ENCODE results near the genes LGALS9C, SLC5A10 and GRAP.

GRCh38 chr17:18476593-18477189 lies at the start of gene LGALS9C:
Gene LGALS9C, plus strand, starts transcription at chr17:18476789.
- RRBS = no CpG with 5 or more reads among the region's 7 CpGs

GRCh38 chr17:18718659-18719264 lies 25.1 kb upstream of the FBXW10 start:
- RRBS = no CpG with 5 or more reads among the region's 6 CpGs

DNA sequence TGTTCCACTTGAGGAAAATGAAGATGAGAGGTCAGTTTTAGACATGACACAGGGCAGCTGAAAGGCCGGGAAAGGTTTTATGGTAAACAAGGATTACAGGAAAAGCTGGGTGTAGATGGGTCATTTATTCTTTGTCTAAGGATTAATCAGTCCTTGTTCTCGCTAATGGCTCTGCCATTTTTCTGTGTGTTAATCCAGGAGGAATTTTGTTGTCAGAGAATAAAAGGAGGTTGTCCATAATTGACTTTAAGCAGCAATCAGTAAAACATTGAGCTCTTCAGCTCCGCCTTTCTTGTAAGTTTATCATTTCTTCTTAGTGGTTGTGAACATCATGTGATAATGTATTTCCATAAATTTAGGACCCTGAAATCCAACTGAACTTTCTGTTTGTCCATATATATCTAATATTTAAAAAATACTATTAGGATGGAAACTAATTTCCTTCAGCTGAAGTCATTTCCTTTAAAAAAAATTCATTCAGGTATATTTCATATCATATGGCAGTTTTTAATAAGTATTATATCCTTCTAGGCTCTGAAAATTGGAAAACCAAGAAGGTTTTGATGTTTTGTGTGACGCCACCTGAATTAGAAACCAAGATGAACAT lies 7.4 kb downstream of the PRPSAP2 start:
- RRBS = no CpG with 5 or more reads among the region's 4 CpGs

- RRBS = no CpG with 5 or more reads among the region's 14 CpGs
Observed at GRCh38 chr17:18951908-18952439, at the start of gene SLC5A10. Gene SLC5A10, plus strand, starts transcription at chr17:18952165.

DNA sequence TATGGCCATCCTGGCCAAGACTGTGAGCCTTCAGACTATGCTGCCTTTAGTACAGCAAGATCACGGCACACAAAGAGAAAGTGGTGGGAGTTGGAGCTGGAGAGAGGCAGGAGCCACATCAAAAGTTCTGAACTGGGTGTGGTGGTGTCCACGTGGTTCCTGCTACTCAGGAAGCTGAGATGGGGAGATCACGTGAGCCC lies 3.6 kb downstream of the SLC5A10 start:
- RRBS = no CpG with 5 or more reads among the region's 3 CpGs

- RRBS = no CpG with 5 or more reads among the region's 12 CpGs
Observed at GRCh38 chr17:19046777-19047237, at the start of gene GRAP. Gene GRAP, minus strand, starts transcription at chr17:19046957.

GRCh38 chr17:19062123-19062738 lies 15.5 kb upstream of the GRAP start:
- RRBS = no CpG with 5 or more reads among the region's 45 CpGs

GRCh38 chr17:19250784-19251390 lies 13.7 kb downstream of the EPN2 start:
- RRBS = no CpG with 5 or more reads among the region's 1 CpG

- RRBS = no CpG with 5 or more reads among the region's 11 CpGs
Observed at GRCh38 chr17:19301526-19302259, 60.8 kb downstream of the B9D1 start.

DNA sequence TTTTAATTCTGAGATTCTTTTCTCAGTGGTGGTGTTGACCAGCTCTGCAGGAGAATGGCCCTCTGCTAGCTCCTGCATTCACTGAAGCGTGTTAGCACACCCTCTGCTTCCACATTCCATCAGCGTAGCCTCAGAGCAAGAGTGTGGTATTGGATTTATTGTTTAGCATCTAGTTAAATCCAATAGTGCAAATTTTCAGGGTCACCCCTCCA lies 45.8 kb downstream of the B9D1 start:
- RRBS = no CpG with 5 or more reads among the region's 2 CpGs

DNA sequence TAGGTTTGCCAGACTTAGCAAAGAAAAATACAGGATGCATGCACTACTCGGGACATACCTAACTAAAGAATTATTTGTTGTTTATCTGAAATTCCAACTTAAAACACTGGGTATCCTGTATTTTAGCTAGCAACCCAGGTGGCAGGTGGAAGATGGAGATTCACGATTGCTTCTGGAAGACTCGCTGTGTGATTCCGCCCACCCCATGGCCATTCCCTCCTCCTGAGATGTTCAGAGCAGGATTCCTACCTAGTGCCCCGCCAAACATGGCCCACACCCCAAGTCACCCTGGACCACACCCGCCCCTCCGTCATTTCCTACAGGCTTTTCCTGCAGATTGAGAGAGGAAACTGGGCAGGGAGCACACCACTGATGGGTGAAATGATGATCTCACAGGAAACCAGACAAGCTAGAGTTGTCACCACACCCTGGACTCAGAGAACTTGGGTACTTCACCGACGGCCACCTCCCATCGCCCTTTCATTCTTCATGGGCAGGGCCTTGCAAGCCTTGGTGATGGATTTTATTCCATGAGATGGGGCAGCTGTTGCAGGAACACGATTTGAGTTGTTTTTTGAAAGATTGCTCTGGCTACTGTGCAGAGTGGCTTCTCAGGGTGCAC lies 7.2 kb upstream of the B9D1 start:
- RRBS = no CpG with 5 or more reads among the region's 11 CpGs

DNA sequence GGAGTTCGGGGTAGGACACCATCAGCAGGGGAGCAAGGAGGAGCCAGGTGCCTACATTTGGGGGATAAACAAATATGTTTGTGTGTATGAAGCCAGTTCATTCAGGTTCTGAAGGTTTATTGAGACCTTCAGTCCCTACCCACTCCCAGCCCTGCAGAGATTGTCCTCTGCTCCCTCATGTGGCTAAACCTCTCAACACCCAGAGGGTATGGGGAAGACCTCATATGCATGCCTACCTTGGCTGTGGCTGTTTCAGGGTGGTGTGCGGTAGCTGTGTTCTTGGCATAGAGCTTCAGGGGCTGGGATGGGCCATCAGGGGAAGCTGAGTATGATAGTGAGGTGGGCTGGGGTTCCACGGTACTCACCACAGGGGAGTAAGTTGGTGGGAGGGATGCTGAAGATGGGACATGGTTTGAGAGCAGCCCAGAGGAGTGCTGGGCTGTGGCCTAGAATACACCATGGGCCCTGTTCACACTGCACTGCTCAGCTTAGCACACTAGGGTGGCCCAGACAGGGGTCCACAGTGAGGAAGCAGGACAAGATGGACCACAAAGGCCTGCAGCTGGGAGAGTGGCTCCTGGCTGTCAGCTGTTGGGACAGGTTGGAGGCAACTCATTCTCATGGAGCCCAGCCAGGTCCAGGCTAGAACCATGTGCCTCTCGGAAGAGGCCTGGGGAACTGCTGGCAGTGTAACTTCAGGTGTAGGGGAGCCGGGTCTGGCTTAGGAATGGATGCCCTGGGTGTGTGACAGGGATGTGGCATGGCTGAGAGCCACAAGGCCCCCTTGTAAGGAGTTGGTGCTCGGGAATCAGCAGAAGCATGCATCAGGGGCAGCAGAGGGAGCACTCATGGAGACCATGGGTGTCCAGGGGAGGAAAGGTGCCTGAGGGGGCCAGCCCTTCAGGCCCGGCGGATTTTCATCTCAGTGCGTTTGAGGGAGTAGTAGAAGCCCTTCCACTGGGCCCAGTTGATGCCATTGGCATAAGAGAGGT lies 3.1 kb downstream of the MFAP4 start:
- RRBS = no CpG with 5 or more reads among the region's 9 CpGs

- RRBS = no CpG with 5 or more reads among the region's 2 CpGs
Observed at GRCh38 chr17:19398233-19398886, 11.4 kb upstream of the MFAP4 start.

- RRBS = no CpG with 5 or more reads among the region's 10 CpGs
Observed at GRCh38 chr17:19448370-19449477, 37.7 kb downstream of the RNF112 start.

GRCh38 chr17:19457665-19458353 lies 46.8 kb downstream of the RNF112 start:
- RRBS = no CpG with 5 or more reads among the region's 8 CpGs

GRCh38 chr17:19494896-19495539 lies 38.6 kb upstream of the SLC47A1 start:
- RRBS = 96% methylated on average over 6 of the region's 30 CpGs

- RRBS = 0% methylated on average over 2 of the region's 22 CpGs
Observed at GRCh38 chr17:19508349-19508724, 25.3 kb upstream of the SLC47A1 start.

DNA sequence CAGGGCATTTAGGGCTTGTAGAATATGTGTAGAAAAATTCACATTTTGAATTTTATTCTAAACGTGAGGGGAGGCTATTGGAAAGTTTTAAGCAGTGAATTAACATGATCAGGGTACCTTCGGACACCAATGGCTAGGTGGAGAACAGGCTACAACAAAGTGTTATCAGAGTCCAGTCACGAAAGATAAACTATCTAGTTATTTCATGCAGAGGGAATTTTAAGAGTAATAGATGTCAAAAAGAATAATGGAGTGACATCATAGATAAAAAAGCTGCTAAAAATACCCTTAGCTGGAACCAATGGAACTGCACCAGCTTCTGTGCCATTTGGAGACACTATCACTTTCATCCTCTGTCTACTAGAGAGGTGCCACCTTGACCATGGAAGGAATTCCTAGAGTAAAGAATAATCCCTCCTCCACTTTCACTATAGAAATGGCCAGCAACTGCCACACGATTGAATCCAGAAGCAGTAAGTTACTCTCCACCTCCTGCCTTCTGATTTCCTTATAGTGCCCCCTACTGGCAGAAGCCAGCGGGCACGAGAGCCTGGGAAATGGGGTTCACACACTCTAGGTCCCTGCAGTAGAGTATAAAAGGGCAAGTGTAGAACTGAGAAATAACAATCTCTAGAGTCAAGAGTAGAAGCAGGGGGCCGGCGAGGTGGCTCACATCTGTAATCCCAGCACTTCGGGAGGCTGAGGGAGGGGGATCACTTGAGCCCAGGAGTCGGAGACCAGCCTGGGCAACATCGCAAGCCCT lies 2.8 kb upstream of the ALDH3A2 start:
- RRBS = no CpG with 5 or more reads among the region's 11 CpGs

DNA sequence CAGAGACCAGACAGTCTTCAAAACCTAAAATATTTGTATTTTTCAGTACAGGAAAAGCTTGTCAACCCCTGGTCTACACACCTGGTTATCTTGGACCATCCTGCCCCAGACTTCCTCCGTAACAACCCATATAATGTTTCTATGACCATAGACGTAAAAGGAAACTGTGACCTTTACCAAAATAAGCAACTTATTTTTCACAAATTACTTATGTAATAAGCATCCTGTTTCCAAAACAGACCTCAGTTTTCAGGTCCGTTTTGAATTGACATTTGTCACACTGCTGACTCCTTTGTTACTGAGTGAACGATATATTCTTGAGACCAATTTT lies 19.9 kb upstream of the ALDH3A1 start:
- RRBS = no CpG with 5 or more reads among the region's 4 CpGs

GRCh38 chr17:19946282-19946828 lies 31.3 kb downstream of the AKAP10 start:
- RRBS = no CpG with 5 or more reads among the region's 1 CpG